SUDHL5 (cell line): ENCODE results near the genes BEX5, NXF2B, BEX1, BEX3 and IL1RAPL2.

DNA sequence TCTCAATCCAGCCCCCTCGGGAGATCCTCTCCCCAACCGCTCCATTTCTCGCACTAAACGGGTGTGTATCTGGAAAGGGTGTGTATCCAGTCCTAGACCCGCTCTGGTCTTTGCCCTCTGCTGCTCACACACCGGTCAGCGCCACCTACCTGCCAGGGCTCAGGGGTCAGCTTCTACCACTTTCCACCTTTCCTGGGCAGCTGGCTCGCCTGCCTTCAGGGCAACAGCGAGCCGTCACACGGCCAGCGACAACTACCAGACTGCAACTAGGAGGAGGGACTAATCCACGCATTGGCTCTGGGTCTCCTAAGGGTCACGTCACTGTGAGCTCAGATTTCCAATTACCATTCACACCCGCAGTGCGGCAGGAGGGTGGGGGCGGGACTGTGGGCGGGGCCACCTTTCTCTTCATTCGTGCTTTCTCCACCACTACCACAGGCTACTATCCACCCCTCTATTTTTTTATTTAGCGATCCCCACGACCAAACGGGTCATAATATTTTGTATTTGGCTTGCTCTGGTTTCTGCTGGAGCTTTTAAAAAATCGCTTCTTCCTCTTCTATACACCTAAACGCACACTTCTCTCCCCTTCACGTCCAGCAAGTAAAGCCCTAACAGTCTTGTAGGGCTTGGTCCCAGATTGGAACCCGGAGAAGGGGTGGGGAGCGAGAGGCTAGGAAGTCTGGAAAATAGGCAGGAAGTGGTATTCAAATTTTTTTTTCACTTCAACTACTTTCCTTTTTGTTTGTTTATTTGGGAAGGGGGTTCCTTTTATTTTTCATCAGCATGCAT is at the start of gene BEX5:
BEX5 (minus strand) TSS at position 268 of the 792 bp plus-strand sequence.
- PRO-cap: no peak

- PRO-cap: no peak
These were observed at the start of gene NXF2B for GRCh38 chrX:102439731-102440300. TSS of gene NXF2B (minus strand) at chrX:102440008.

- PRO-cap: no peak
These were observed 903 bp downstream of the GPRASP1 start for GRCh38 chrX:102651955-102652816.

GRCh38 chrX:102655267-102655847 is 4.1 kb downstream of the GPRASP1 start:
- PRO-cap: no peak

DNA sequence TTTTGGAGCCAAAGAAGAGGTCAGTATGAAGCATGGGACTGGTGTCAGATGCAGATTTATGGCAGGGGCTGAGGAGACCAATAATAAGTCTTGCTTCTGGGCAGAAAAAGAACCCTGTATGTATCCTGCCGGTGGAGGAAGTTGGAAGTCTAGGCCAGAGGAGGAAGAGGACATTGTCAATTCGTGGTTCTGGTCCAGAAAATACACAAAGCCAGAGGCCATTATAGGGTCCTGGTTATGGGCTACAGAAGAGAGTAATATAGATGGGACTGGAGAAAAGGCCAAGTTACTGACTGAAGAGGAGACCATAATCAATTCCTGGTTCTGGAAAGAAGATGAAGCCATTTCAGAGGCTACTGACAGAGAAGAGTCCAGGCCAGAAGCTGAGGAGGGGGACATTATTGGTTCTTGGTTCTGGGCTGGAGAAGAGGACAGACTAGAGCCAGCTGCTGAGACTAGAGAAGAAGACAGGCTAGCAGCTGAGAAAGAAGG is 4.6 kb downstream of the GPRASP1 start:
- PRO-cap: no peak

DNA sequence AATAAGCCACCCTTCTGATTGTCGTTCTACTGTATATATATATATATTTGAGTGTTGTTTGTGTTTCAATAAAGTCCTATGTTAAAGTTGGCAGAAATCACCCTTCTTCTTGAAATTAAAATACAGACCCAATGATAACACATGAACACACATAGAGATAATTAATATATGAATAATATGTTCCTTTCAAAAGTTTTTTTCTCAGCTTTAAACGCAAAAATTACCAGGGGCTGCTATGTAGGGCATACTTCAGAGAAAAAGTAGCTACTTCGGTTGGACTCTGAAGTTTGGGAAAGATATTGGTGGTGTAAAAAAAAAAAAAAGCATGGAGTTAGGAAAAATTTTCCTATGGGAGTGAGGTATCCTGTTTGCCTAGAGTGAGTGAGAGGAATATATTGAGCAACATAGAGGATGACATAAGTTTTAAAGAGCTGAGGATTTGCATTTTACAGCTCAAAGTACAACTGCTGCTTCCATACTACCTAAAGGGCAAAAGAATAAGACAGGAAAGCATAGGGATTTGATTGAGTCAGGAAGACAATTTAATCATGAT is 7.2 kb downstream of the GPRASP1 start:
- PRO-cap: no peak

DNA sequence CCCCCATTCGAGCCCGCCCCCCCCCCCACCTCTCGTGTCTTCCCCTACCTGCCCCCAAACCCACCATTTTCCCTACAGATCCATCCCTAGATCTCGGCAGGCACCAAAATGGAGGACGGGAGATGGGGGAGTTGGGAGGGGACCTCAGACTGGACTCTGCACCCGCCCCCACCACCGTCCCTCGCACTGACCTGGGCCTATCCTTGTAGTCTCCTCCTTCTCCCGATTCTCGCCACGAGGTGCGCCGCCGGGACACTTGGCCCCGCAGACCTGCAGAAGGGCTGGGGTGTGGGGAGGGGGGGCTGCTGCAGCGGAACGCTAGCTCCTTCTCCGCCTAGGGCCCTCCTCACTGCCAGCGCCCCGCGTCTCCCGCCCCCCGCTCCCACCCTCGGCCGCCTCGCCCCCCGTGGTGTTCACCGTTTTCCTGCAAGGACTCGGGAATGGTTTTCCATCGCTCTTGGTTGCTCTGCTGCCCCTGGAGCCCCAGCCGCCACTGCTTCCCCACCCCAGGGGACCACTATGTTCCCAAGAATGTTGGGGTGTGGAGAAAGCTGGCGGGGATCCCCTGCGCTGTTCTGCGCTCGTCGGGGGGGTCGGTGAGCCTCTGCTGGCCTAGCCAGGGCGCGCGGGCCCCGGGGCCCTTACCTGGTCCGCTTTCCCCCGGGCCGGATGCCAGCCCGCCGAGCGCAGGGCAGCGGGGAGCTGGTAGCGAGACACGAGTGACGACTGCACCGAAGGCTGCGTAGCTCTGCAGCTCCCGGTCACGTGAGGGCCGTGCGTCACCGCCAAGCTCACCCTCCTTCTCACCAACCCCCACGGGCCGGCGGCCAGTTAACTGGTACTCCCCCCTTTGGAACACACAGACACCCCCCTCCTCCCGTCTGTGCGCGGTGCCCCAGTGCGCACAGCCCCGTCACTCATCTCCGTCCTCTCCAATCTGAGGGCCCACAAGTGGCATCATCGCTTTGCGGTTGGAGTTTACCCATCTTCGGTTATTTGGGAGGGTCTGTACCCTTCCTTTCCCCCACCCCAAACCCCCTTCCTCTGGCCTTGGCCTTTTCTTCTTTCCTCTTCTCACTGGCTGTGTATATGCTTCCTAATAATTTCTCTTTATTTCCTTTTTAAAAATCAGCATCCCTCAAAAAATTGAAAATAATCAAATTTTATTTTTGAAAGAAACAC is at the start of gene BEX1:
BEX1 (minus strand) TSS at position 721 of the 1,182 bp plus-strand sequence.
- PRO-cap: no peak

- PRO-cap: no peak
These were observed at the start of gene BEX3 for GRCh38 chrX:103375923-103376698. TSS of gene BEX3 (plus strand) at chrX:103376538.

DNA sequence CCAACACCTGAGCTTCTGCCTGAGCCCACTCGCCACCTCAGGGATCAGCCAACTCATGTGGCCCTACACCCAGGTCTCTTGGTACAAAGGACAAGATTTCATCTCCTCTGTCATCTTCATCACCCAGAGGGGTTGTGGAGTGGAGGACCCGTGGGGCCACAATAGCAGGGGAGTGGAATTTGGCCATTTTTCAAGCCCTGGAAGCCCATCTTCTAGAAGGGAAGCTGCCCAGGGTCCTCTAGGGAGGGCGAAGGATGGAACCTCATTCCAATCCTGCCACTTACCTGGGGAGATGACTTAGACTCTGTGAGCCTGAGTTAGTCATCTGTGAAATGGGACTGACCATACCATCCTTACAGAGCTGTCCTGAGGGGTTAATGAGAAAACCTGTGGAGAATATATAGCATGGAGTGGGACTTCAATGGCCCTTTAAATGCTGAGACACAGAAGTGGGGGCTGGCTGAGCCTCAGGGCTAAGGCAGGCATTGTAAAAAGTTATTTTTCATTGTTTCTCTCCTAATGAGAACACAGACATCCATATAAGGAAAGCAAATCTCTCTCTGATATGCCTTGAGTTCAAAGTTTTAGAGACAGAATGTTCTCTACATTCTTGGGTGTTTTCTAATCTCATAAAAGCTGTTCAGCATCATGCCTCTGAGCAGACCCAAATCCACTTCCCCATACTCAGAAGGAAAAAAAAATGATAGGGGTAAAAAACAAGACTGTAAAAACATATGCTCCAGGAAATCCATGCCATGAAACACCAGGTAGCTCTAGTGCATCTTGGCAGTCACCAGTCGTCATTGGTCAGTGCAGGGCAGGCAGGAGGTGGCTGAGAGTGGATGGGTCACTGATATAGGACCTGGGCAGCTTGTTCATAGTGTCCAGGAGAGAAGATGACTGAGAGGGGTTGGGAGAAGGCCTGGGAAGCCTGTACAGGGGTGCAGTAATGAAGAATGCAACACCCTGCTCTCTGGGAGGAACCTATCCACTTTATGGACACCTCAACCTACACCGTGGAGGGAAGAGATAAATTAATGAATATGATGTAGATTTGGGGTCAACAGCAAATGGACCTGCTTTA is 16.8 kb upstream of the RAB40A start:
- PRO-cap: no peak

- PRO-cap: no peak
These were observed 848 bp downstream of the MORF4L2 start for GRCh38 chrX:103685404-103686297.

DNA sequence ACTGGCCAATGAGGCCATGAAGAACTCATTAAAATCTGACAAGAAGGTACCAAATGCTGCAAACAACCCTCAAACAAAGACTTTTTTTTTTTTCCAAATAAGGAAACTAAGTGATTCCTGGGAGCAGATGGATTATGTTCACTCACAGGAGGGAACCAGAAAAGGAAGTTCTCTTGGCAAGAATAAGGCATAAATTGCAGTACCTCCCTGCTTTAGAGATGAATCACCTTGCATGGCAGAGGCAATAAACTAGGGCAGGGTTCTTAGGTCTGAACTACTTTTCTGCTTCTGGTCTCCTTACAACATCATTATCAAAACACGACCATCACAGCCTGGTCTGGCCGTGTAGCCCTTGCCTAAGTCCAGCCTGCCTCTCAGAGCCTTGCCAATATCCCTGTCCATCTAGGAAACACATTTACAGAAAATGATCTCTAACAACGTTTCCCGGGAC is 6.2 kb downstream of the TMEM31 start:
- PRO-cap: no peak

DNA sequence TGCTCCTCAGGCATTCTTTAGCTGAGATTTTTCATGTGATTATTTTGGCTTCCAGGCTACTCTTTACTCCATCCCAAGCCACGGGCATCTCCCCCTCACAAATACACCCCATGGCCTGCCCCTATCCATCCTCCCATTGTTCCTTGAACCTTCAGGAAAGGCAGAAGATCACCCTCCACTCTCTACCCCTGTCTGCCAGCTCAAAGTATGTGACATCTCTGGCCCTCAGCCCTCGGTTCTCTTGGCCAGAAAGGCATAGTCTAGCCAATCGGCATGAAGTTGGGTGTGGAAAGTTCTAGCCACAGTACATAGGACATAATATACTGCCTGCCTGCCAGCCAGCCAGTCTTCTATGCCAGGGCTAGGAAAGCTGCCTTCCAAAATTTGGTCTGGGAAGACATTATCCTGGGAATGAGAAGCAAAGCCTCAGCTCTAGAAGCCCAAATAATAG is 3.2 kb upstream of the PLP1 start:
- PRO-cap: no peak

DNA sequence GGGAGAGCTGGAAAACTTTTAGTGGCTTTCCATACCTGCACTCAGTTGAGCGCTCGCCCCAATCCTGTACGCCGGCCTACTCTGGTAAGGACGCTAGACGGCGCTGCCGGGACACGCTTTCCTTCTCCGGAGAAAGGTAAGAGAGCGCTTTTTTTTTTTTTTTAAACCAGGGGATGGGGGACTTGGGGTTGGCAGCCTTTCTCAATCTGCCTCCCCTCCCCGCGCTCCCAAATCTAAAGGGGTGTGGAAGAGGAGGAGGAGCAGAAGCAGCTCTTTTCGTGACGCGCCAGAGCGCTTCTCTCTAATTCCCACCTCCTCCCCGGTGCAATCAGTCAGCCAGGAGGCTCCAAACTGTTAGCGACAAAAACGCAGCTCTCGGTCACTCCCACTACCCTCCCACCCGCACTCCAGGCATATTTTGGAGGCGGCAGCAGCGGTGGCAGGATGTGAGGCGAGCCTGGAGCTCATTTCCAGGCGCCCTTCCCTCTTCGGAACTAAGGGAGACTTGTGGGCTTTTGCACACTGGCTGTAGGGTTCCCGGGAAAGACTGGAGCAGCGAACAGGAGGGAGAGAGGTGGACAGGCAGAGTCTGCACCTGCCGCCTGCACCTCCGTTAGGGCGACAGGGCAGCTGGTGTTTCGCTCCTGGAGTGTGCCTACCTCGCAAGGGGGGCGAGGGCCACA is at the start of gene IL1RAPL2:
IL1RAPL2 (plus strand) TSS at position 331 of the 683 bp plus-strand sequence.
- PRO-cap: no peak

DNA sequence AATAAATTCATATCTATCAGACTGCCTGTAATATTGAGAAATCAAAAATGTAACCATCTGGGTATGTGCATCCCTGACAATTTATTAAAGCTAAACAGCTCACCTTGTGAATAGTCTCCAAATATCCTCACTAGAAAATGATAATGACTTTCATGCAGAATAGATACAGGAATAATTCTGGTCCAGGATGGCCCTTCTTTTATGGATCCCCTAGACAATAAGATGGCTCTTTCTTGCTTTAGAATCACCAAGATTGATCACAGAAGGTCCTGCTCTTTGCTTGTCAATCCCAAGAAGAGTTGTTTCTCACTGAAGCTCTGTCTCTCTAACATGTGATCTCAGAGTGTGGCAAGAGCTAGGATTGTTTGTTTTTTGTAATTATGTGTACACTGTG is 8.6 kb upstream of the PWWP3B start:
- PRO-cap: no peak

DNA sequence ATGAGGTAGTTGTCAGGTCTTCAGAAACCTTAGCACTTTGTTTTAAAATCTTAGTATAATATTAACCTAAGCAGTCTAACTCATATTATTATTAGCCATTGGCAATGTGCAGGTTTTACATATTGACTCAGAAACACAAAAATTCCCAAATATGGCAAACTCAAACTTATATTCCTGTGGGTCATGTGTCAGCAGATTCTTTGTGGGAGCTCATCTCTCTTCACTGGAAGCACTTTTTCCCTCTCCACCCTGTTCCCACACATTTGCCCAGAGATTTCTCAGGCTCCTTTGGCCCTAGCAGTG is 8.2 kb upstream of the PWWP3B start:
- PRO-cap: no peak

- PRO-cap: no peak
These were observed 2.2 kb downstream of the FRMPD3 start for GRCh38 chrX:107451686-107452116.

DNA sequence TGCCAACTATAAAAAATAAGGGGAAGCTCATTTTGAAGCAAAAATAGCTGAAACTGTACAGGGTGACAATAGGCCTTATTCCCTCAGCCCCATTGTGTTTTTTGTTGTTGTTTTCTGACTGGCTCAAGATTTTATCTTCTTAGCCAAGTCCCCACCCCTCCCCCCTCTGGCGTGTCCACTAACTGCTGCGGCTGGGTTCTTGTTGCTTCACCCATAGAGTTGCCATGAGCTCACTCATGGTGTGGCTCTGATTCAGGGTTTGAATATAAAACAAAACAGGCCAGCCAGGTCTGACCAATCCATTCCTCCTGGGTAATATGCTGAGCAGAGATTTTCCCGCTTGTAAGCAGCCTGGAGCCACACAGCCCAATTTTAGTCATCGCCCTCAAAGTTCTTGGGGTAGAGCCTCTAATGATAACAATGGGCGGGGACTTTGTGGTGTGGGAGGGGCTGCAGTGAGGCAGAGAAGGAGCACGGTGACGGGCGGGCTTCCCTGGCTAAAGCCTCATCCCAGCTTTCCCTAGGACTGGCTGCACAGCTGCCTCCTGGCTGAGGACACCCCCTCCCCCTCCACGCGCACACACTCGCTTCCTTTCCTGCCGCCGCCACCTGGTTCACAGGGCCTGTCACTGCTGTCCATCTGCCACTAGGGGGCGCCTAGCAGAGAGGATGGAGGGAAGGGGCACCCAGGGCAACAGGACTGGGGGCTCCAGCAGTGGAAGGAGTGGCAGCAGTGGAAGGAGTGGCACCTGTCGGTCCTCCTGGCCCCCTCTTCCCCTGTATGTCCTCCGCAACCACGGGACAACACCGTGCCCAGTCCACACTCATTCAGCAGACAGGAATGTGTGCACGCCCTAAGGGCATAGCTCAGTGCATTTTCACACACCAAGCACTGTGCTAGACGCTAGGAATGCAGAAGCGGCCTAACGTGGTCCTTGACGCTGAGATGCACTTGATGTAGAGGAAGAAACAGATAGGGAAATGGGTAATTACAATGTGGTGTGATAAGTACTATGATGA is 26.7 kb downstream of the PRPS1 start:
- PRO-cap: no peak

- PRO-cap: no peak
These were observed 47.1 kb downstream of the TSC22D3 start for GRCh38 chrX:107728315-107729116.

GRCh38 chrX:107730364-107731691 is 44.8 kb downstream of the TSC22D3 start:
- PRO-cap: no peak

DNA sequence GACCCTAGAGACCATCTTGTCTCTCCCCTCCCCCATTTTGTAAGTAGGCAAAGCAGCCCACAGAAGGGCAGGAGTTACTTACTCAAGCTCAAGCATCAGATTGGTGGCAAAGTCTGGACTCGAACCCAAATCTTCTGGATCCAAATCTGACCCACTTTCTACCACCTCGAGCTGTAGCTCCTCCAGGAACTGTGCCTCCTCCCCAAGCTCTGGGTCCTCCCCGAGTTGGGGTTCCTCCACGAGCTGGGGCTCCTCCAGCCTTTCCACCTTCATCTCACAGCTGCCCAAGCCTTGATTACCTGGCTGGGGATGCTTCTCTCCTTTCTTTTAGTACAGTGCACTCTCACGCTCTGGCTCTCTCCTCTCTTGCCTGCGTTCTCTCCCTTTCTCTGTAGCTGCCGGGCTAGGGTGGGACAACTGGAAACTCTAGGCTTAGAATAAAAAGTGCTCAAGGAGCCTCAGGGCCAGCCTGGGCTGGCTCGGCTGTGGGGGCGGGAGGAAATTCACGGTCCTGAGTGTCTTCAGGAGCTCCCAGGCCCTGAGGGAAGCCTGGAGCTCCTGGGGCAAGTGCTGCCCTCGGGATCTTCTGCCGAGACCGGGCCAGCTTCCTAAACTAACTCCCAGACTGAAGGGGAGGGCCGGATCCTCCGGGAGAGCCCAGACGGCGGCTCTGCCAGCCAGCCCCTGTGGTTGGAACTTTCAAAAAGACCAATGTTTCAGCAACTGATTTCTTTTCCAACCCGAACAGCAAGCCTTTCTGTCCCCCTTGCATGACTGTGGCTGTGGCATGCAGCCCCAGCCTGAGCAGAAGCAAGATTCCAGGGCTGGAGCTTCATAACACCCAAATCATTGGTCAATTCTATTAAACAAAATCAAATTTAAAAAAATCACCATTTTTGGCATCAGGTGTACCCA is 15.9 kb downstream of the TSC22D3 start:
- PRO-cap: no peak